Esophagus squamous epithelium (tissue), 4 donors: ENCODE measurements around a stretch of chr1.

DNA sequence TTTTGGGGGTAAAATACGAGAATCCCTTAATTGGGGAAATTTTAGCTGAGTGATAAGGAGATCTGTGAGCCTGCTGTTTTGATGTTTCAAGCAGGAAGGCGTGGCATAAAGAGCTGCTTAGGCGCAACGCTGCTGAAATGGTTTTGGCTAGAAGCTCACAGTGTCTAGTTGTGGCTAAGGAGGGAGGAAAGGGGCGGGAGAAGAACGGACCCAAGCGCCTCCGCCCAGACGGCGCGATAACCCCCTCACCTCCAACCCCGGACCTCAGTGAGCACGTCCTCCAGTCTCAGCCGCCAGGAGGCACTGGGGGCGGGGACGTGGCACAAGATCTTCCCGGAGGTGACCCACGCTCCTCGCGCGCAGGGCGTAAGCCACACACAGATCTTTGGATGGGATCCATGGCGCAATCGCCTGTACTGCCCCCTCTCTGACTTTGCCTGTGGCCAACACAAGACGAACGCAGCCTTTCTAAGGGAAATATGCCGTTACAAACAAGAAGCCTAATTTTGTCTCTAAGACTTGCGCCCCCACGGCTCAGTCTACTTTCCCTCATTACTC, 5.7 kb downstream of the H2BC26 start:
- PRO-cap: bidirectional peak, plus-strand start at position 325 of the sequence, minus-strand start at position 145 of the sequence
- RAMPAGE, long total RNA, 4 experiments: no peak in any of the 4 experiments

- PRO-cap: no peak
- RAMPAGE, long total RNA, 4 experiments: no peak in any of the 4 experiments
Observed at GRCh38 chr1:228635239-228635905, 99.9 kb upstream of the RHOU start.

DNA sequence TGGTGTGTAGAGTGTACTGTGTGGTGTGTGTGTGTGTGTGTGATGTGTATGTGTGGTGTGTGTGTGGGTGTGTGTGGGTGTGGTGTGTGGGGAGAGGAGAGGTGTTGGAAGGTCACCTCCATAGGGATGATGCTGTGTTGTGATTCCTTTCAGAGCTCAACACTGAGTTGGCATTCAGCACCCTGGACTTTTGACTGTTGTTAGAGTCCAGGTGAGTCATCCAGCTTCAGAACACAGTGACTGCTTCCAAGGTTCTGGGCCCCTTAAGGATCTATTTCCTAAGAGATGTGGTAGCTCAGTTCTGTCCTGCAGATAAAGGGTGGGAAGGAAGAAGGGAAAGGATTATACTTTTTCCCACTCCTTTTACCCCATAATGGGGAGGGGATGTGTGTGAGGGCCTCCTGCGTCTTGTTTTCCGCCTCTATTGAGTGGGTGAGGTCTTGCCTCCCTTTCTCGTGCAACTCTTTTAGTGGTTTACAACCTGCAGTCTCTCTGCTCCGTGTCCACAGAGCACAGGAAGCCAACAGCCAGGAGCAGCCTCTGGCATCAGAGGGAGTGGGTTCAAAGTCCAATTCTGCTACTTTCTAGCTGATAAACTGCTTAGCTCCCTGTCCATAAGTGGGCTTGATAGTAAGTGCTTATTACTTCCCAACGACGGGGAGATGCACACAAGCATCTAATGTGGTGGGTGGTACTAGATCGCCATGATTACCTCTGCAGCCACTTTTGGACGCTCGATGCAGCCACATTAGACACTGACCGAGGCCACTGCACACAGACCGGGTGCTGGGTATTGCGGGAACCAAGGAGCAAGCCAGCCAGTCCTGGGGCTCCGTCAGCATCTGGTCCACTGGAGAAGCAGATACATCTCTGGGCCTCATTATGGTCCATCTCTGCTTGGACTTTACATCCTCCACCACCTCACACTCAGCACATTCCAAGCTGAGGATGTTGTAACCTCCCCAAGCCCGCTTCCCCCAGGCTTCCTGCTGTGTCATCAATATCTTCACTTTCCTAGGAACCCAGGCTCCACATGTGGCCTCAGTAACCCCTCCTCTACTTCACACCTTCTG, 47.9 kb downstream of the RHOU start:
- PRO-cap: no peak
- RAMPAGE, long total RNA, 4 experiments: no peak in any of the 4 experiments

DNA sequence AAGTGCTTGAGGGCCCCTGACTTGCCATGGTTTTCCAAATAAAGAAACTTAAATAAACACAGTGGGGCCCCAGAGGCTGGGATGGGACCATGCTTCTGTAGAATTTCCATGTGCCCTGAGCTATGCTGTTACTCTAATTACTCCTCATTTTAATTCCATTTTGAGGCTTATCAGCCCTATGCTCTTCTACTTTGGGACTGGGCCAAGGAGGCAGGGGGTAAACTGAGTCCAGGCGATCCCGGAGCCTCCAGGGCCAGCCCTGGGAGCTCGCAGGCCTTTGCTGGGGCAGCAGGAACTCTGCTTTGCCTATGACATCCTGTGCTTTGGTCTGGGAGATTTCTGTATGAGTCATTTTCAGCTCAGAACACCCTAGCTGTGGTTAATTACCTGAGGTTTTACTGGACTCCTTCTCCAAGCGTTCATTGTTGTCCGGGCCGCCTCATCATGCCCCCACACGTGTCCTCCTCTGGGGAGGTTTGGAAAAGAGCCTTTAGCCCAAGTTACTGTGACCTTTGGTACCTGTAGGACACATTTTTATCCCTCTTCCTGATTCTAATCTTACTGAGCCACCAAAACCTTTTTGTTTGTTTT, 95.7 kb downstream of the RHOU start:
- PRO-cap: no peak
- RAMPAGE, long total RNA, 4 experiments: no peak in any of the 4 experiments

GRCh38 chr1:228873333-228873544, 138.0 kb downstream of the RHOU start:
- PRO-cap: unidirectional peak, minus-strand start at chr1:228873393
- RAMPAGE, long total RNA, 4 experiments: no peak in any of the 4 experiments

- PRO-cap: no peak
- RAMPAGE, long total RNA, 4 experiments: no peak in any of the 4 experiments
Observed at GRCh38 chr1:228920422-228920877, 185.2 kb downstream of the RHOU start.

GRCh38 chr1:228989977-228990868, 254.9 kb downstream of the RHOU start:
- PRO-cap: no peak
- RAMPAGE, long total RNA, 4 experiments: no peak in any of the 4 experiments

DNA sequence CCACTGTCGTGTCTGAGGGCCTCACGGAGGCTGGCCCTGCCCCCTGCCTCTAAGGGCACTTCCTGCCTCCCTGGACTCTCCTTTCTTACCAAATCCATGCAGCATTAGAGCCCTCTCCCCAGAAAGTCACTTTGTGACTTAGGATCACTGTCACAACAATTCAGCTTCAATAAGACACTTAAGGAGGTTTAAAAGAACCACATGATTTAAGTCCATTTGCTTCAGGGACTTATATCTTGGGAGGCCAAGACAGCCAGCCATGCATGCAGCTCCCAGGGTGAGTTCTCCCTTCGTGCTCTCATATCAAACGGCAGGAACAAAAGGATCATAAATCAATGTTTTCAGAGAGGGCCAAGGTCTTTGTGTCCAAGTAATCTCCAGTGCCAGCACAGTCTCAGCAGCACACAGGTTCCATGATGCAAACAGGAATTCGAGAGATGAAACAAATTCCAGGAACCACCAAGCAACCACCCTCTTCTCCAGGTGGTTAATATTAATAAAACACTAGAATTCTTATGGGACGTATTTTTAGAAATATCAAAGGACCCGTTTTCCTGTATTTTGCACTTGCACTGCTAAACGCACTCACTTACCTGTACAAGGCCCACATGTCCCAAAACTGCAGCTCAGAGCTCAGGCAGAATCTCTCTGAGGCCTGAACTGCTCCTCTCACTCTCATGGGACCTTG, 100.1 kb upstream of the RAB4A start:
- PRO-cap: no peak
- RAMPAGE, long total RNA, 4 experiments: no peak in any of the 4 experiments

- PRO-cap: bidirectional peak, plus-strand start at chr1:229229608, minus-strand start at chr1:229229597; bidirectional peak, plus-strand start at chr1:229230197, minus-strand start at chr1:229229760
- RAMPAGE, long total RNA, 4 experiments: no peak in any of the 4 experiments
Observed at GRCh38 chr1:229229421-229230241, 41.3 kb upstream of the RAB4A start.

DNA sequence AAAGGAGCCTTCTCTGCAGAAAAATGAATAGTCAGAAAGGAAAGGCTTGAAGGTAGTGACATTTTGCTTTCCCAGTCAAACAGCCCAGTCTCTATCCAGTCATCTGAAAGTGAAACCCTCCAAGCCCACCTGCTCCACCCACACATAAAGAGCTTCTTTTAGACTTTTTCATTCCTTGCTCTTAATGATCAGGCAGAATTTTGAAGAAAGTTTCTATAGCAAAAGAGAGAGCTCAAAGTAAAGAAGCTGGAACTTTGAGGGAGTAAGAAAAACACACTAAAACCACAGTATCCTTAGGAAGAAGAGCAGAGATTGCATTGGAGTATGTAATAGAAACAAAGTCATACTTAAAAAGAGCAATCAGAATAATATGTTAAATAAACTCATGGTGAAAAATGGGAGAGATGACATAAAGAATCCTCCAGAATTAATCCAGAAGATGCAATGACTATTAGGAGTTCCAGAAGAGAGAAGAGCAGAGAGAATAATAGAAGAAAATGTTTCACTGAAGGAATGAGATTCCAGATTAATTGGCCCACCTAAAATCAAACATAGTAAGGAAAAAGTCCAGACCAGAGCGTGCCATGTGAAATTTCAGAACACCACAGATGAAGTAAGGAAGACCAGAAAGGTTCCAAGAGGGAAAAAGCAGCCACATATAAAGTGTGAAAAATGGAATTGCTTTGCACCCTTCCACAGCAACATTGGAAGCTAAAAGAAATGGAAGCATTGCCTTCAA, 19.7 kb downstream of the RAB4A start:
- PRO-cap: no peak
- RAMPAGE, long total RNA, 4 experiments: no peak in any of the 4 experiments

DNA sequence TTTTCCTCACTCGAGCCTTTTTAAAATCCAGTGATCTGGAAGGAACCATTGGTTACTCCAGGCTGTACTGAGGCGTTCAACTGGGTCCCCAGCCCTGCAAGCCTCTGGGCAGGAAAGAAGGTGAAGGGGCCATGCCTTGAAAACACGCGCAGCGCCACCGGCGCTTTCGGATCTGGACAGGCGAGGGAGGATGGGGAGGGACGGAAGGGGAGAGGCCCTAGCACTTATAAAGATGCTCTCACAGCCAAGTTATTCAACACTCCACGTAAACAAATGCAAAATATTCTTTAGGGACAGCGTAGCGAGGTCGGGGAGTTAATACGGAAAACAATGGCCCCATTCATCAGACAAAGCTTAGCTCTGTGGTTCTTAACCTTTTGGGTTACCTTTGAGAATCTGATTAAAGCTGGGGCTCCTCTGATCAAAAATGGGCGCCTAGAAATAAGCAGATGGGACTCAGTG, 1.5 kb downstream of the CCSAP start:
- PRO-cap: no peak
- RAMPAGE, long total RNA, 4 experiments: no peak in any of the 4 experiments

GRCh38 chr1:229432513-229433211, 1.2 kb downstream of the ACTA1 start:
- PRO-cap: no peak
- RAMPAGE, long total RNA, 4 experiments: no peak in any of the 4 experiments

GRCh38 chr1:229499464-229500241, 8.5 kb downstream of the NUP133 start:
- PRO-cap: no peak
- RAMPAGE, long total RNA, 4 experiments: no peak in any of the 4 experiments

- PRO-cap: no peak
- RAMPAGE, long total RNA, 4 experiments: no peak in any of the 4 experiments
Observed at GRCh38 chr1:229606462-229606975, 19.4 kb downstream of the TAF5L start.

DNA sequence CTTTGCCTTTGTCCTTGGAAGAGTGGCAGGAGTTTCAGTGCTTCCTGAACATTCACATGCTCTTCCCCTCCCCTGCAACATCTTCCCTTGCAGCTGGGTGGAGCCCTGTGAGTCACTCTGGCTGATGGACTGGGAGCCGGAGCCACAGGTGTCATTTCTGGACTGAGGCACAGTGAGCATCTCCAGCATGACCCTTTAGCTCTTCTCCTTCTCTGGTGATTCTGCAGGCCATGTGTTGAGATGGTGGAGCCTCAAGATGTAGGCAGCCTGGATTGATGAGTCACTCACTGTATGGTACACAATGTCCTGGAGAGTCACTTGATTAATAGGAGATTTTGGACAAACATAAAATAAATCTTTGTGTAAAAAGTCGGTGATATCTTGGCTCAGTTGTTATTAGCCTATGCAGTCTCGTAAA, 217.8 kb downstream of the URB2 start:
- PRO-cap: no peak
- RAMPAGE, long total RNA, 4 experiments: no peak in any of the 4 experiments

- PRO-cap: no peak
- RAMPAGE, long total RNA, 4 experiments: no peak in any of the 4 experiments
Observed at GRCh38 chr1:230047113-230047453, 20.0 kb upstream of the GALNT2 start.

- PRO-cap: no peak
- RAMPAGE, long total RNA, 4 experiments: no peak in any of the 4 experiments
Observed at GRCh38 chr1:230070365-230070966, 3.4 kb downstream of the GALNT2 start.

DNA sequence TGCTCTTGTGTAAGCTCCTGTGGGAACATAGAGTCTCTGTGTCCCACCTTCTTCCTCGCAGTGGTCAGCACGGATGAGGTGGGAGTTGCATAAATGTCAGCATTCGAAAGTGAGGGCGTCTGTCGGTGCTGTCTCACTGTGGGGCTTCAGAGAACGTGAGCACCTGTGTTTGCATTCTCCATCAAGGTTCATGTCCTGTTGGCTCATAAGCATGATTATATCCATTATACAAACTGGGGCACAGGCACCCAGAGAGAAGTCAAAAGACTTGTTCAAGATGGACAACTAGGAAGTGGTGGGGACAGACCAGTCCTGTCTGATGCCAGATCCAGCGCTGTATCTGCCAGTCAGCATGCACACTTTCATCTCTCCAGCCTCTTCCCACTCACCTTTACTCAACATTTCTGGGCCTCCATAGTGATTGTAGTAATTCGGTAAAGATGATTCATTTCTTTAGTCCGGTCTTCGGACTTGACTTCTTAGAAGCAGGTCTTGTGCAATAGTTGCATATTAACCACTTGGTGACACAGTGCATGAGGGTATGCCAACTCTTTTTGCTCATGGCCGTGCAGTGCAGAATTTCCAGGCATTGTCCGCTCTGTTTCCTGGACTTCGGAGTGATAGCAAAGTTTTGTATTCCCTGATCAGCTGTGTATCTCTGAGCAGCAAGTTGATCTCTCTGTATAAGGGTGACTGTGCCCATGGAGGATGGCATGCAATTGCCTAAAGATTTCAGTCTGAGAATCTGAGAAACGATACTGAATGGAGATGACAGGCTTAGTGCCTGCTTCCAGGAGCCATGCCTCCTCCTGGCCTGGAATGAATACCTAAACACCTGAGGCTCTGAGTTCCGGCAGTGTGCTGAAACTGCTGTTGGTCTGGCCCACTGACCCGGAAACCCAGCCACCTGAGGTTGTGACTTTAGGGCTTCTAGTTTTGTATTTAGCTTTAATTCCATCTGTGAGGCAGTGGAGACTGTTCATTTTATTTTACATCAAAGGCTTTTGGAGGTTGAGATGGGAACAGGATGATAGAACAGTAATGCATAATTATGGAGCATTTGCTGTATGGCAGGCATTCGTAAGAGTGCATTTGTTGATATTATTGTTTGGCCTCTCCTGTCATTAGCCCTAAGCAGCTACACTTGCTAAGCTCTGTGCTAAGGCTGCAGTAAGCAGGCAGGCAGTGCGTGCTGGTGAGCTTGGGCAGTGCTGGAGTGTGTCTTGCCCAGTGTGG, 38.9 kb downstream of the GALNT2 start:
- PRO-cap: no peak
- RAMPAGE, long total RNA, 4 experiments: start-site peak on the plus strand in 1 of 4 experiments, centred at position 246 of the sequence, 5 reads per replicate

- PRO-cap: no peak
- RAMPAGE, long total RNA, 4 experiments: no peak in any of the 4 experiments
Observed at GRCh38 chr1:230231424-230232261, 164.6 kb downstream of the GALNT2 start.

- PRO-cap: no peak
- RAMPAGE, long total RNA, 4 experiments: no peak in any of the 4 experiments
Observed at GRCh38 chr1:230268245-230268823, 157.8 kb downstream of the PGBD5 start.